Peritoneum (tissue), 1 donor: ENCODE measurements around a stretch of chr1.

- PRO-cap, result no peak
Observed at GRCh38 chr1:109401987-109402414, 4.3 kb upstream of the SORT1 start.

GRCh38 chr1:109425245-109425686 is 982 bp downstream of the PSMA5 start:
- PRO-cap, result no peak

- PRO-cap, result no peak
Observed at GRCh38 chr1:109509216-109509445, 396 bp downstream of the AMIGO1 start.

- PRO-cap, result no peak
Observed at GRCh38 chr1:109546300-109546713, 2.1 kb upstream of the GNAI3 start.

DNA sequence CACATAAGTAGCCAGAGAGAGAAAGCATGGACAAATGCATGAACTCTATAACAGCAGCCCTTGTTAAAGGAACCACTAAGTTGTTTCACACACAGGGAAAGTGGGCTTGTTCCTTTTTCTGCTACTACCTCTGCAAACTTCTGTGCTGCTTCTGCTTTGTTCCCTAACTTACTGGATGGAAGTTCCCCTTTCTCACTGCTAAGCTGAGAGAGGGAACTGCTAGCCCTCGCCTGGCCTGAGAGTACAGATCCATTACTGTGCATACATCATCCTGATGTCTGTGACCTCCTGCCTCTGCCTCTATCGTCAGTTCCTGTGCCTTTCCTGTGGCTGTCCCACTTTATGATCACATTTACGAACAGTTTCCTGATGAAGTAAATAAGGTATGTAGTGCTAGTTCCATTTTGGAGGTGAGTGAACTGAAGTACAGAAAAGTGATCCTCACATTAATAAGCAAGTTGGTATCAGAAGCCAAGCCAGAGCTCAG is 3.5 kb downstream of the GNAT2 start:
- PRO-cap, result no peak

DNA sequence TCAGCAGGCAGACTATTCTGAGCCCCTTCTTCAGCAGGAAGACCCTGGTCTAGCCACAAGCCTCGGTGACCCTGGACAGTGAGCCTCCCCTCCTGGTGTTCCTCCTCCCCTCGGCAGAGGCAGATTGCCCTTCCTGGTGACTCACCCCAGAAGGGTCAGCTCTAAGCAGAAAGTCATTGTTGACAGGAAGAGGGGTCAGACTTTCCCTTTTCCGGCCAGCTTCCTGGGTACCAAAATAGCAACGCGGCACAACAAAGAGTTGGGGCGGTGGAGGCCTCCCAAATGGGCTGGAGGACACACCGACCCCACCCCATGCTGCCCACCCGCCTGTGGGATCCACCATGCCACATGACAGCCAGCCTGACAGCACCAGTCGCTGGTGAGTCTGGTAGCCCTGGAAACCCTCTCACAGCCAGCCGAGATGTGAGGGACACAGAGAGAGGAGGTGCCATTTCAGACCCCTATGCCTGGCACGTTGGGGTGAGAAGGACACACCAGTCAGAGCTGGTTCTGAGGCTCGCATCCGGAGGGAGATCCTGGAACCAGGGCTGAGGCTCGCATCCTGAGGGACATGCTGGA is 14.7 kb upstream of the CSF1 start:
- PRO-cap, result no peak

GRCh38 chr1:109923048-109923677 is 12.5 kb downstream of the CSF1 start:
- PRO-cap, result no peak

GRCh38 chr1:109959888-109960510 is 24.6 kb upstream of the AHCYL1 start:
- PRO-cap, result no peak

DNA sequence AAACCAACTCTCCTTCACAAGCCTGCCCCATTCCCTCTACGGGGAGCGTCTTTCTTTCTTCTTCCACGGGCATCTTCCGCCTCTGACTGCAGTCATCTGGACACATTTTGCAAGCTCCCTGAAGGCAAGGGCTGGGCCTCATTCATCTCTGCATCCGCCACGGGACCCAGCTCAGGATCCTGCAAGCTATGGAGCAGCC is 7.5 kb upstream of the AHCYL1 start:
- PRO-cap, result no peak

GRCh38 chr1:110023038-110023572 is 11.3 kb upstream of the STRIP1 start:
- PRO-cap, result no peak

DNA sequence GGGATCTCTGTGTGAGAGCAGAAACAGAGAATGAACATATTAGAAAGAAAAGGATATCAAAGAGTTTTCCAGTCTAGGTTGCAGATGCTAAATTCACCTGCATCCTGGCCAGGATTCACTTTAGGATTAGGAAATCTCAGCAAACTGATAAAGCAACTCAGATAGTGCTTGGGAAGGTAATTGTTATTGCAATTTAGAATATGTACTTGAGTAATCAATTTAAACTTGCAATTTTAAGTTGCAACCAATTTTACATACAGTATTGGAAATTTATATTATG is 6.6 kb upstream of the STRIP1 start:
- PRO-cap, result no peak

DNA sequence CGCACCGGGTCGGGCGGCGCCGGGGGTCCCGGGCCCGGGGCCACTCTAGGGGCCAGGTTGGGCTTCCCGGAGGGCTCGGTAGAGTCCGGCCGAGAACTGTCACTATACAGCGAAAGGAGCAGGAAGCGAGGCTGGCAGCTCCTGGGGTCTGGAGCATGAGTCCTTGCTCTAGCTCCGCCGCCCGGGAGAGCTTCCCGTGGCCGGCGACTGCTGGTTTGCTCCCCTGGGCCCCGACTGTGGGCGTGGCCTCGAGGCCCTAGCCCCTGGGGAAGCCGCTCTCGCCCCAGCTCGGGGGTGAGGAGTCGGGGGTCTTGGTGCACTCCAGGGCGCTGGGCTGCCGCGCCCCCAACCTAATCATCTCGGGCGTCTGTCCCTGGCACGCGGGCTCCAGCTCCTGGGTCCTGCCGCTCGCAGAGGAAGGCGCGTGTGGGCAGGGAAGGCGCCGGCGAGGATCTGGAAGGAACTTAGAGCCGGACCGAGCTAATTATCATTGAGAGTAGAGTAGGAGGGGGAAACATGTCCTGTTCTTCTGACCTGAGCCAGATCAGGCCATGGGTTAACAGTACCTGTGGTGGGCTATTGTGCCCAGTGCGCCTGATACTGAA is 521 bp downstream of the STRIP1 start:
- PRO-cap, result unidirectional peak, minus-strand start at position 455 of the sequence

DNA sequence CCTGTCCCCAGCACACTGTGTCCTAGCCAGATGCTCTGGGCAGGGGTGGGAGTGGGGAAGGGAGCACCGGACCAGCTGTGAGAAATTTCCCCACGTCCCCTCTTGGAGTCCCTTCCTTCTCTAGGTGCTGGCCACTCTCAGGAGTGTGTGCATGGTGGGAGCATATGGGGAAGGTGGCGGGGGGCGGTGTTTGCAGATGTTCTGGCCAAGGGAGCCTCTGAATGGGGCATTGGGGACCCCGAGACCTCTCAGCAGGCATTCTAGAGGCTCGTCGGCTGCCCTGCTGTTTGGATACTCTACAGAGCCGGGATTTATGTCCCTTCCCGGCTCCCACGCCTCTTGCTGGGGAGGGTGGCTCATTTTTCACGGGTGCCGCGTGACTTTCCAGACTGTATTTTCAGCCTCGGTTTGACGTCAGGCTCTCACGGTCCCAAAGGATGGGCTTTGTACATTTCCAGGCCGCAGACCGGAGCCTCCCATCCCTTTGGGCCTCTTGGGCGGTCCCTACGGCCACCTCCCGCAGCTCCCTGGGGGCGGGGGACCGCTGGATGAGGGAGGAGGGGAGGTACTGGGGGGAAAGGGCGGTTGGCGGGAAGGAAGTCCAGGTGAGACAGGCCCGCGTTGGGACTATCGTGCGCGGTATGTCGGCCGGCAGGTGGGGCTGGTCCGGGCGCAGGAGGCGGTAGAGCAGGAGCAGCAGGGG is 17.7 kb downstream of the UBL4B start:
- PRO-cap, result no peak

DNA sequence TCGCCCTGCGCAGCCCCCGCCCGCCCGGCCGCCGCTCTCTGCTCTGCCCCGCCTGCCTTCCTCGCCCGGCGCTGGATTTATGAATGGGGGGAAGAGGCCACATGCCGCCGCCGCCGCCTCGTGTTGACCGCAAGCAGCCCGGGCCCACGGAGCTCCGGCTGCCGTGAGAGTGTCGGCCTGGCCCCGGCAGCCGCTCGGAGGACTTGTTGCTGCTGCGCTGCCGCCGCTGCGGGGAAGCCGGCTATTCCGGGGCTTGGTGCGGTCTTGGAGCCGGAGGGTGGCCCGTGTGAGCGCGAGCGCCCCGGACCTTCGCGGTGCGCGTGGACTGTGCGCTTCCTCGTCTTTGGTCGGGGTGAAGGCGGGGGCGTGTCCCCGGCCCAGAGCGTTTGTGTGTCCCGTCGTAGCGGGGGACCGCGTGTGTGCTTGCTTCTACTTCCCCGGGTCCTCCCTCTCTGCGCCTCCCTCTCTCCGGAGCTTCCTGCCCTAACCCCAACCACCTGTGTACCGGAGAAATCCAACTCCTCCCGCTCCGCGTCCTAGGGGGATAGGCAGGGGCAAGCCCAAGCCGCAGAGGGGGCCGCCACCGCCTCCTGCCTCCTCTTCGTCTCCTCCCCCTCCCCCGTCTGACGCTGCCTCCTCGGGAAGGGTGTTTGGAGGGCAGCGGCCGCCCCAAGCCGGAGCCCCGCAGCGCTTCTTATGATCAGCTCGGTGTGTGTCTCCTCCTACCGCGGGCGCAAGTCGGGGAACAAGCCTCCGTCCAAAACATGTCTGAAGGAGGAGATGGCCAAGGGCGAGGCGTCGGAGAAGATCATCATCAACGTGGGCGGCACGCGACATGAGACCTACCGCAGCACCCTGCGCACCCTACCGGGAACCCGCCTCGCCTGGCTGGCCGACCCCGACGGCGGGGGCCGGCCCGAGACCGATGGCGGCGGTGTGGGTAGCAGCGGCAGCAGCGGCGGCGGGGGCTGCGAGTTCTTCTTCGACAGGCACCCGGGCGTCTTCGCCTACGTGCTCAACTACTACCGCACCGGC is 1.0 kb downstream of the KCNC4 start:
- PRO-cap, result no peak

DNA sequence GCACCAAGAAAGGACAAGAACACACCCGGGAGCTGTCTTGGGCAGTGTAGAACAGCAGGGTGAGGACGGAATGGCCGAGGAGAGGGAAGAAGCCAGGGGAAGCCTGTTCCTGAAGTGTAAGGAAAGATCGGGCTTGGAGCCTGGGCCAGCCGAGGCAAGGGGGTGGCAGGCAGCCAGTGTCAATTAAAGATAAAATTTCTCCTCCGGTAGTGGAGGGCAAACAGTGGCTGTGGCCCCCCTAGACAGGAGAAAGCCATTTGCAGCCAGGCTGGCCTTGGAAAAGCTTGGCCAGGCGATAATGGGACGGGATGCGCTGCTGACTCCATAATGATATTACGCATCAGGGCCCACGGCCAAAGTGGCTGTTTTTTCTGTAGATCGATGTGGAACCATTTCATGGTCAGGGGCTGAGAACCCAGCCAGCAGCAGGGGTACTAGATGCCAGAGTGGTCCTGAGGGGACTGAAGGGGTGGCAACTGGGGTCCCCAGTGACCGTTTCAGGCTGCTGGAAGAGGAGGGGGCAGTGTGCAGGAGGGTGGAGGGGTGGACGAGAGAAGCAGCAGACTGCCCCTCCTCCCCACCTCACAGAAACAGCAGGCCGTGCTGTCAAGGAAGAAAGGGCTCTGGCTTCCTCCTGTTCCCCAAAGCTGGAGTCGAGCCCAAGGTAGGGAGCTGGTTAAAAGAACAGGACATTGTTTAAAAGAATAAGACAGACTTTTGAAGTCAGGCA is 25.1 kb downstream of the KCNC4 start:
- PRO-cap, result no peak

DNA sequence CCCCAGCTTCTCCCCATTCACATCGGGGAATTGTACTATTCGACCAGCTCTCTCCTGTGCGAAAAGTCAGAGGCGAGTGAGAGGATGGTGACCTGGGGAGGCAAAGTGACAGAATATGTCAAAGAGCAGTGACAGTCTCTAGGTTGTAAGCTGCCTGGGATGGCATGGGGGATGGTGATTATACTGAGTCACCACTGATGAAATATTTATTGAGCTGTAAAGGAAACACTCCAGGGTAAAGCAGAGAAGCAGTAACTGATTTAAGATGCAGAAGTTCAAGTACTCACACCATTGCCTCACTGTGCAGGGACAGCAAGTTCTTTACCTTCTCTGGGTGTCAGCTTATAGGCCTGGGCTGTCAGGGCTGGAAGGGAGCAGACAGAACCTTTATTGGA is 46.8 kb upstream of the RBM15 start:
- PRO-cap, result no peak

DNA sequence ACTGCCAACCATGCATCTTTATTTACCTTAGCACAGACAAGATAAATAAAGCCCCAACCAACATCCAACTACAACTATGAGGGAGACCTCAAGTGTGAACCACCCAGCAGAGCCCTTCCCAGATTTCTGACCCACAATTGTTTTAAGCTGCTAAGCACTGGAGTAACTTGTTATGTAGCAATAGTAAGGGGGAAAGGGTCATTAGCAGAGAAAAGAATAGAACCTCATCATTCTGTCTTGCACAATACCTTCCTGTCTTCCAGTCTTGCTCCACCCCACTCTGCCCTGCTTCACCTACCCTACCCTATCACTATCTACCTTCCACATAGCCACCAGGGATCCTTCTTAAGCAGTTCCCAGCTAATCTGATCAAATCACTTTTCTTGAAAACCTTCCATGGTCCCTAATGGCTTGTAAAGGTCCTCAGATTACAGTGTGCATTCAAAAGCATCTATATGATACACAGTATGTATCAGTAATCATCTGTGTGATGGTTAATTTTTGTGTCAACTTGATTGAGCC is 19.7 kb upstream of the RBM15 start:
- PRO-cap, result no peak

- PRO-cap, result bidirectional peak, plus-strand start at chr1:110338550, minus-strand start at chr1:110338467
Observed at GRCh38 chr1:110338138-110338895, 860 bp upstream of the RBM15 start.

DNA sequence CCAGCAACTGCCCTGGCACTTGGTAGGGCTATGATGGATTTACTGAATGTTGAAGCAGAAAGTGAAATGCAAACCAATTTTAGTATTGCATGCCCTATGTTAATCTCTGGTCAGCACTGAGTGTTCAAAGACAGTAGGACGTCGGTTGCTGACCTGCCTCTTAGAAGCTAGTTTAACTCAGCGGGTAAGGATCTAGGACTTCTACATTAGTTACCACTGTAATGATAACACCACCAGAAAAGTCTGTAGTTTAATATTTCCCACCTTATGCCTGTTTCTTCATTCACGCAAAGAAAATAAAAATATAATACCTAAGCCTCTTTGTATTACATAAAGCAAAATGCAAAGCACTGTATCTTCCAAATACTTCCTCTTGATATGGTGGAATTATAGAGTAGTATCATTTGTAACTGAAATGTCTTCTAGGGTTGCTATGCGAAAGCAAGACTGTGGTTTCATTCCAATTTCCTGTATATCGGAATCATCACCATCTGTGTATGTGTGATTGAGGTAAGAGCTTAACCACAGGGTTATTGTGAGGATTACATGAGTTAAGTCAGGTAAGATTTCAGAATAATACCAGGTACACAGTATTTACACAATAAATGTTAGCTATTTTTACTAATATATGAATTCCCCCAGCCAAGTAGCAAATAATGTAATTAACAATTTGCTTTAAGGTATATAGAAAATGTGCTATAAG is 24.6 kb downstream of the CD53 start:
- PRO-cap, result no peak

DNA sequence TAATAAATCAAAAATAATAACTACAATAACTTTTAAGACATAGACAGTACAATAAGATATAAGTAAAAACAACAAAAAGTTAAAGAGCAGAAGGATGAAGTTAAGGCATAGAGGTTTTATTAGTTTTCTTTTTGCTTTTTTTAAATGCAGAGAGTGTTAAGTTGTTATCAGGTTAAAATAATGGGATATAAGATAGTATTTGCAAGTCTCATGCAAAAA is 32.8 kb downstream of the CD53 start:
- PRO-cap, result no peak